A375 (cell line): Measurements from ENCODE around the genes TFAP2D, PAQR8, TRAM2 and GSTA1.

DNA sequence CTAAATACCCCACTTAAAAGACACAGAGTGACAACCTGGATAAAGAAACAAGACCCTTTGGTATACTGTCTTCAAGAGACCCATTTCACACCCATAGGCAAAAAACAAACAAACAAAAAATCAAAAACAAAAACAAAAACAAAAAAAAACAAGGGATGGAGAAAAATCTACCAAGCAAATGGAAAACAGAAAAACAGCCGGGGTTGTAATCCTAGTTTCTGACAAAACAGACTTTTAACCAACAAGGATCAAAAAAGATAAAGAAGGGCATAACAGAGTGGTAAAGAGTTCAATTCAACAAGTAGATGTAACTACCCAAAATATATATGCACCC is 246.2 kb upstream of the PTCHD4 start:
- RAMPAGE, long total RNA = no peak

GRCh38 chr6:50091758-50092045 is 42.0 kb upstream of the DEFB112 start:
- RAMPAGE, long total RNA = no peak

DNA sequence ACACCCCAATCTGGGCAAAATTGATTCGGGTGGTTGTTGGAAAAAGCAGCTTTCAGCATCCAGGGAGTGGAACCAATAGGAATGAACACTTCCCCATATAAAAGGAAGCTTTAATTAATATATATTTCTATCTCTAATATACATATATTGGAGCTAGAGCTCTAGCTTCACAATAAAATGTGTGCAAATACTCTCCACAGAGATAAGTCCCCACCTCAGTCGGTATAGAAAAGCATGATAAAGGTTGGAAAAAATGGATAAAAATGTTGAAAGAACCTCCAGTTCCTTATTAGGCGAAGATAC is at the start of gene TFAP2D:
TFAP2D (plus strand) TSS at position 152 of the 303 bp plus-strand sequence.
- RAMPAGE, long total RNA = no peak

- RAMPAGE, long total RNA = no peak
Measured at GRCh38 chr6:50820227-50821258, 1.9 kb downstream of the TFAP2B start.

DNA sequence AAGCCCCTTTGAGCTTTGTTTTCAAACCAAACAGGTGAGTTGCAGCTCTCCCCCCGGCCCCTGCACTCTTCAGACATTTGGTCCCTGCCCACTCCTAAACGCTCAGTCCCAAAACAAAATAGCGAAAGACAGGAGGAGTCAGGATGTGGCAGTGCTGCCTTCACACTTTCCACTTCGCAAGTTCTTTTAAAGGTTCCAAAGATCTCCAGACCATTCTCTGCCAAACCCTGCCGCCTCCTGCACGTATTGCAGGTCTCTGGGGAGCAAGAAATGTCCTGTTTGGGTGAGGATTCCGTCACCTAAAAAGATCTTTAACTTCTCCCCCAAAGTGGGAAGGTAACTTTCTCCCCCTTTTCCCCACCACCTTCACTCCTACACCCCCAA is 27.7 kb downstream of the TFAP2B start:
- RAMPAGE, long total RNA = no peak

DNA sequence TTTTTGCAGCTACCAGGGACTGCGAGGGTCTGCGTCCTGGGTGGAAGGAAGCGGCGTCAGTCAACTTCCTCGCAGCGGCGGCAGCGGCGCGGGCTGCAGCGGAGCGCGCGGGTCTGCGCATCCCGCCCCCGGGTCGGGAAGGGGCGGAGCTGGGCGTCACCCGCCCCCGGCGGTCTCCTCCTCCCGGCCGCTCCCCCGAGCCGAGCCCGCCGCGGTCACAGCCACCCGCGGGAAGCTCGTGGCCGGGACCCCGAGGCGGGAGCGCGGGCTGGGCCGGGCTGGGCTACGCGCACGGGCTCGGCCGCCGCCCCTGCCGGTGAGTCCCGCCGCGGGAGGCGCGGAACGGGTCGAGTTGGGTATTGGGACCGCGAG is at the start of gene PAQR8:
PAQR8 (plus strand) TSS at position 218 of the 372 bp plus-strand sequence.
- RAMPAGE, long total RNA = no peak

DNA sequence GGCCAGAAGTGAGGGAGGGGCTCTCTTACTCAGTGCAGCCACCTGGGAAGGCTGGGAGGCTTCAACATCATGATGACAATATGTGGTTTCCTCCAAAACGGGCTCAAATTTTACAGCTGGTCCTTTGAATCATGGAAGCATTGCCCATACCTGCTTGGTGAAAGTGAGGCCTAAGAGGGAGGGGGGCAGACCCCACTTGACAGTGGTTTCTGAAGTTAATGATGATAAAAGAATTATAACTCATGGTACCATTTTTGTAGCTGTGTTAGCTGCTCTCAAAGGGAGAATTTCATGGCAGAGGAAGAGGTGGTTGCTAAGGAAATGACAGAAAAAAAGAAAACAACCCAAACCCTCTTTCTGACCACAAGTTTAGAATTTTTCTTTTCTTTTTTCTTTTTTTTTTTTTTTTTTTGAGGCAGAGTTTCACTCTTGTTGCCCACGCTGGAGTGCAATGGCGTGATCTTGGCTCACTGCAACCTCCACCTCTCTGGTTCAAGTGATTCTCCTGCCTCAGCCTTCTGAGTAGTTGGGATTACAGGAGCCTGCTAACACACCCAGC is 22.3 kb upstream of the EFHC1 start:
- RAMPAGE, long total RNA = no peak

DNA sequence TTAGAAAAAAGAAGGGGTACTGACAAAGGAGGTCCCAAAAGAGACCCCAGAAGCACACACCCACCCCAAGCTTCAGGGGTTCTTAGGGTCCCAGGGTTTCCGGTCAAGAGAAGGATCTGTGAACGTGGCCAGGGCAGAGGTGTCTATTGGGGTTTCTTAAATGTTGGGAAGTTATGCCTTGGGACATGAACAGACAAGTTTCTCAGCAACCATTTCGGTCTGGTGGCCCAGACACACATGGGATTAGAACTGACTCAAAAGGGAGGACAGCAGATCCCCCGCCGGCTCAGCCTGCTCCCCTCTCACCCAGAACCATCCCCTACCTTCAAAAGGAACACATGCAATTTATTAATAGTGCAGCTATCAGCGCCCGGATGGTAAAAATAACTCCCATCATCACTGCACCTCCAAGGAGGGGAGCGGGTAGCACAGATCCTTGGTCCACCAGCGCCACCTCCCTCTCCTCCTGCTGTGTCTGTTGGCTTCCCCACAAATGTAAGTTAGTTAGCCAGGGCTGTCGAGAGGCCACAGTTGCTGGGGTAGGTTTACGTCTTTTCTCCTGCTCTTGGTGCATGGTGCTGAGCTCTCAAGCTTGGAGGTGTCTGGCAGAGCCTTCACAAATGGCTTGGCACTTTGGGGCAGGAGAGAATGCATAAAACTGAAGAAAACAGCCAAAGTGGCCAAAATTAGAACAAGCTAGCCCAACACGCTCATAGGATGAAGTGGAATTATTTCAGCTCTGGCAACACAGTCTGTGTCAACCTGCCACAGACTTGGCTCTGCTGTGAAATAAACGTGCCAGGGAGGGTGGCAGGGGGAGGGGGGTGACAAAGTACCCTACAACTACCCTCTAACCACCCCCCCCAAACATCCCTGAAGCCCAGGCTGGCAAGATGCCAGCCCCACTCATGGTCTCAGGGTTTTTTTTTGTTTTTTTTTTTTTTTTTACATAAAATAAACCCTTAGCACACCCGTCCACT is 77.0 kb downstream of the TRAM2 start:
- RAMPAGE, long total RNA = no peak

DNA sequence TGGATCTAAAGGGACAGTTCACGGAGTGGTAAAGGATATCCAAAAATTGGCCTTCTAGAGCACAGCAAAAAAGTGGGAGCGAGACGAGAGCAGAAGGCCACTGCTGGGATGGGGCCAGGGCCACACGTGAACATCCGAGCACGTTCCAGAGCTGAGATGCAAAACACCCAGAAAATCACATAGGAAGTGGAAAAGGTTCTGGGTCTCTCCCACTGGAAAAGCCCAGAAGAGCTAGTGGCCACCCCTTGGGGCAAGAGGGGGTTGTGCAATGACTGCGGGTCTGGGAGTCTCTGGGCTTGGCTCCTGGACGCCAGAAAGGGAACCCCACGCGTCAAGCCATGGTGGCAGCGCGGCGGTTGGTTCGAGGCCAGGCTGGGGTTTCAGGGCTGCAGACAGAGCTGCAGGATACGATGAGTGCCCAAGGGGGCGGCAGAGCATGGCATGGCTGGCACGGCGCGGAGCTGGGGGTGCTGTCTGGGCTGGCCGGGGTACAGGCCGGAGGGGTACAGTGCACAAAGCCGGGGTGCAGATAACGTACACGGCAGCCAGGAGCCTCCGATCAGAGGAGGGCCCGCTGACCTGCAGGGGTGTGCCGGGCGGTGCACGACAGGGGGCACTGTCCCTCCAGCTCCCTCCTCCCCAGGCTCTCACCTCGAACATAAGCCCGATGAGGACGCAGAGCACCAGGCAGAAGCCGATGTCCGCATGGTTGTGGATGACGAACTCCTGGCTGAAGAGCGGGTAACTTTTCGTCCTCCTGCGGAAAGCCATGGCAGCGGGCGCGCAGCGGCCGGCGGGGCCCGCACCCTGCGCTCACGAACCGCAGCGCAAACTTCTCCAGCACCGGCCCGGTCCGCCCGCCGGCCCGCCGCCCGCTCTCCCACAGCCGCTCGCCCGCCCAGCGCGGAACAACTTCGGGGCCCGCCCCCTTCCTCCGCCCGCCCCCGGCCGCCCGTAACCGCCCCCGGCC is at the start of gene TRAM2:
TRAM2 (minus strand) TSS at position 916 of the 970 bp plus-strand sequence.
- RAMPAGE, long total RNA = no peak

DNA sequence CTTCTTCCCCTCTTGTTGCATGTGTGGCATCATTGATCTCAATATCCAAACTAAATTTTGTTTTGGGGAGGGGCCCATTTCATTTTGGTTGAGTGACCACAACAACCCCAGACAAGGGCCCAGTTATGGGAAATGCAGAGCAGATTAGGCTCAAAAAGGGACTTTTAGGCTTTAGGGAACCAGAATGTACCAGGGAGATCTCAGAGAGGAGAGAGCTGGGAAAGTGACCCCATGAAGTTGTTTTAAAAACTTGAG is 19.6 kb upstream of the TMEM14A start:
- RAMPAGE, long total RNA = no peak

DNA sequence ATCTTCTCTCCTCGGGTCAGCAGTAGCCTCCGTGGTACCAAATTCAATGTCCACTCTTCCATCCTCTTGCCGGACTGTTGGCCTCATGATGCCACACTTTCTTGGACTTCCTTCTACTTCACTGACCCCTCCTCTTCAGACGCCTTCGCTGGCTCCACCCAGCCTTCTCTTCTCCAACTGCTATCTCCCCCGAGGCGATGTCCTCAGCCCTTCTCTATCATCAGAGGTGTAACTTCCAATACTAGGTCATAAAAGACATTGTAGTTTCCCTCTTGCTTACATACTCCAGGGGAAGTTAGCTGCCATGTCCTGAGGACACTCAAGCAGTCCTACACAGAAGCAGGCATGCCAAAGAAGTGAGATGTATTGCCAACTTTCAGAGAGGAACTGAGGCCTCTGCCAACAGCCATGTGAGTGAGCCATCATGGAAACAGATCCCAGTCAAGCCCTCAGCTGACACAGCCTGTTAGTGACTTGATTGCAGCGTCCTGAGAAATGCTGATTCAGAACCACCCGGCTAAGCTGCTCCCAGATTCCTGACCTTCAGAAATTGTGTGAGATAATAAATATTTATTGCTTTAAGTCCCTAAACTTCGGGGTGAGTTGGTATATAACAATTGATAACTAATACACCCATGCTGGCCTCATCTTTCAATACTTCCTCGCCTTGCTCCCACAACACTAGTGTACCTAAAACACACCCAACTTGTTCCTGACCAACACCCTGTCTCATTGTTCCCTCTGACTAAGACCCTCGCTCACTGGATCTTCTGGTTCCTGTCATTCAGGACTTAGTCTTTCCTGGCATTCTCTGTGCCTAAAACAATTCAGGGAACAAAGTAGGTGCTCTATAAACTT is 38.2 kb downstream of the GSTA2 start:
- RAMPAGE, long total RNA = no peak

DNA sequence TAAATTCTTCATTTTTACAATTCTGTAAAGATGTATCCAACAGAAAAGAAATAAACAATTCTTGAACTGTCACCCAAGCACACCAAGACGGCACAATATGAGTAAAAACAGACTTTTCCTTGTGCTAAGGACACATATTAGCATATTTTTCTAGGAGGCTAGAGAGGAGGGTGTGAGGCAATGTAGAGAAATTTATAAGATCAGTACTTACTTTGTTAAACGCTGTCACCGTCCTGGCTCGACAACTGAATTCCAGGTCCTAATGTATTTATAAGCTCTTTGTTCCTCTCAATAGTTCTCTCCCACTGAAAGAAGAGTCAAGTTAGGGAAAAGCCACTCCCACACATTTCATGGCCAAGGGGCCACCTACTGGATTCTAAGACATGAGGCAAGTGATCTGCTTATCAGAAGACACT is at the start of gene GSTA1:
GSTA1 (minus strand) TSS at position 243 of the 416 bp plus-strand sequence.
- RAMPAGE, long total RNA = no peak

DNA sequence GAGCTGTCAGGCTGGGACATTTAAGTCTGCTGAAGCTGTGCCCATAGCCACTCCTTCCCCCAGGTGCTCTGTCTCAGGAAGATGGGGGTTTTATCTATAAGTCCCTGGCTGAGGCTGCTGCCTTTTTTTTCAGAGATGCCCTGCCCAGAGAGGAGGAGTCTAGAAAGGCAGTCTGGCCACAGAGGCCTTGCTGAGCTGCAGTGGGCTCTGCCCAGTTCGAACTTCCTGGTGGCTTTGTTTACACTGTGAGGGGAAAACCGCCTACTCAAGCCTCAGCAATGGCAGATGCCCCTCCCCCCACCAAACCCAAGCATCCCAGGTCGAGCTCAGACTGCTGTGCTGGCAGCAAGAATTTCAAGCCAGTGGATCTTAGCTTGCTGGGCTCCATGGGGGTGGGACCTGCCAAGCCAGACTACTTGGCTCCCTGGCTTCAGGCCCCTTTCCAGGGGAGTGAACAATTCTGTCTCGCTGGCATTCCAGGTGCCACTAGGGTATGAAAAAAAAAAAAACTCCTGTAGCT is 52.5 kb upstream of the GSTA1 start:
- RAMPAGE, long total RNA = no peak

DNA sequence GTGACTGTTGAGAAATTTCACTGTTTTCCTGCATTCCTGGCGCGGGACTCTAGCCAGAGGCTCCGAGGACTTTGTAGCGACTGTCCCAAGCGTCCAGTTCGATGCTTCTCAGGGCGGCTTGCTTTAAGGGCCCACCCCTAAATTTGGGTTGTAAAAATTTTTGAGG is 277 bp upstream of the FBXO9 start:
- RAMPAGE, long total RNA = no peak

DNA sequence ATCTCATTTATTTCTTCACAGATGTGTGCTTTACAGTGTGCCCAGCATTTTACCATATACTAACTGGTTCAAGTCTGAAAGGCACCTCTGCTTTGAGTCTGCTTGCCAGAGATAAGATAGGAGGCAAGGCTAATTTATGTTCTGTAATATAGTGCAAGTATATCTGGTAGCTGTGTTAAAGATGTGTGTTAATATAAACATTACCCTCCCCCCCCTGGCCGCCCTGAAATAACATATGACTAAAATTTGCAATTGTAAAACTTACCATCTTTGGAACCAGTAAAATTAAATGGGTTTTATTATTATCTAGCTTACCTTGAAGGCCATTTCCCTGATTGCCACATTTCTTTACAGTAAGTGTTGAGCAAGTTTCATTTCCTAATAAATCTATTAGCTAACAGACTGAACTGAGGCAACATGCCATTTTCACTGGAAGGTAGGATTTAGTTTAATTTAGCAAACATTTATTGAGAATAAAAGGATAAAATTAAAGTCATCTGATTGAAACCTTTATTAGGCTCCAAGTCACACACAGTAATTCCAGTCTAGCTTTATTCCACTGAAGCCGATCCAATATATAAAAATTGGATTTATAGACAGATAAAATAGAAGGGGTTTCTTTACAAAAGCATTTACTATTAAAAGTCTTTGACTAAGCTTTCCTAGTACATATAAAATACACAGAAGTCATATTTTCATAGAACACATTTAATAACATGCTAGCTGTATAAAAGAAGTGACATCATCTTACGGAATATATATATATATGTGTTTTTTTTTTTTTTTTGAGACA is 2.9 kb downstream of the FBXO9 start:
- RAMPAGE, long total RNA = no peak

GRCh38 chr6:53128580-53129296 is 19.9 kb downstream of the GCM1 start:
- RAMPAGE, long total RNA = no peak

- RAMPAGE, long total RNA = no peak
Measured at GRCh38 chr6:53299317-53299715, 49.4 kb downstream of the ELOVL5 start.

DNA sequence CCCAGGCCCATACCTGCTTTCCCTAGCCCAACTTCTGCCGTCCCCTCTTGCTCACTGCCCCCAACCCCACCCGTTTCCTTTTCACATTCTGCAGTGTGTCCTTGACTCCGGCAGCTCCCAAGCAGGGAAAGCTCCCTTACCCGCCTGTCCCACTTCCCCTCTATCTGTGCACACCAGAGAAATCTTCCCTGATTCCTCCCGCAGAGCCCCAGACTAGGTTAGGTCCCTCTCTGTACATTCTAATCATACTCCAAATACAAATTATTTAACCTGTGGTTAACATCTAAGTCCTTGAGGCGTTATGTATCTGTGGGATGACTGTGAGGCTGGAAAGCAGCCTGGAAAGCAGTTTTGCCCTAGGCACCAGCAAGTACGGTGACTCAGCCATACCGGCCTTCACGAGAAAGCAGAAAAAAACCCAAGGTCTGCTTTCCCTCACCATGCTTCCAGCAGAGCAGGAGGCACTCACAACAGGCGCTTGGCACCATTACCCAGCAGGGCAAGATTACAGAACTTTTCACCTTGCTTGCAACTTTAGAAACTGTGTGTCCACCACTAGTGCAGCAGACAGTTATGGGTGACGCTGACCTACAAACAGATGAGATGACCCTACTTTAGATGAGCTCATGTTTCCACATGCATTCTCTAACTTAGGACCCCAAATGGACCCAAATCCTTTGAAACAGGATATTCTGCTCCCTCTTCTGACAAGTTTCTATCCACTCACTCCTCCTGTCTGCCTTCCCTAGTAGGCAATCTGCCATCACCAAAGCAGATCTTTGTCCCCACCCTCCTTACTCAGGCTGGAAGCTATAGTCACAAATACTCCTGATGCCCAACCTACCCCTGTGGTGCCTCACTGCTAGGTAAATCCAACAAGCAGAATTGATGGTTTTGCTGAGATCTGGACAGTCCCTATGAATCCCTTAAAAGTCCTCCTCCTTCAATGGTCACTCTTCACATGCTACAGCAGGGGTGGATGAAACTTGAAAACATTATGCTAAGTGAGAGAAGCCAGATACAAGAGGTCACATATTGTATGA is 22.0 kb downstream of the ELOVL5 start:
- RAMPAGE, long total RNA = no peak

DNA sequence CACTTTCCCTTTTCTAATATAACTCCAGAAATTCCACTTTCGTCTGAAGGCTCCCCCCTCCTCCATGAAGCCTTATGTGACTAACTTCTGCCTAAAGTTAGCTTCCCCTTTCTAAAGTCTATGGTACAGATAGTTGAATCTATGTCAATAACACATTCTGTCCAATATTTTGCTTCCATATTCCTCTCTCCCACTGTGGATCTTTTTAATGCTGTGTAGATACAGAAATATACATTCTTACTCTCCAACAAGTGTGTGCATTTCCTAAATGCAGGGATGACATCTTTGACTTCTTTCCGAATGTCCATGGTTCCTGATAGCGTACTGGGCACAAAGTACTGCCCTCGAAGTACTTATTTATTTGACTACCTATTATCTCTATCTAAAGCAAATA is 84.7 kb upstream of the ELOVL5 start:
- RAMPAGE, long total RNA = no peak

DNA sequence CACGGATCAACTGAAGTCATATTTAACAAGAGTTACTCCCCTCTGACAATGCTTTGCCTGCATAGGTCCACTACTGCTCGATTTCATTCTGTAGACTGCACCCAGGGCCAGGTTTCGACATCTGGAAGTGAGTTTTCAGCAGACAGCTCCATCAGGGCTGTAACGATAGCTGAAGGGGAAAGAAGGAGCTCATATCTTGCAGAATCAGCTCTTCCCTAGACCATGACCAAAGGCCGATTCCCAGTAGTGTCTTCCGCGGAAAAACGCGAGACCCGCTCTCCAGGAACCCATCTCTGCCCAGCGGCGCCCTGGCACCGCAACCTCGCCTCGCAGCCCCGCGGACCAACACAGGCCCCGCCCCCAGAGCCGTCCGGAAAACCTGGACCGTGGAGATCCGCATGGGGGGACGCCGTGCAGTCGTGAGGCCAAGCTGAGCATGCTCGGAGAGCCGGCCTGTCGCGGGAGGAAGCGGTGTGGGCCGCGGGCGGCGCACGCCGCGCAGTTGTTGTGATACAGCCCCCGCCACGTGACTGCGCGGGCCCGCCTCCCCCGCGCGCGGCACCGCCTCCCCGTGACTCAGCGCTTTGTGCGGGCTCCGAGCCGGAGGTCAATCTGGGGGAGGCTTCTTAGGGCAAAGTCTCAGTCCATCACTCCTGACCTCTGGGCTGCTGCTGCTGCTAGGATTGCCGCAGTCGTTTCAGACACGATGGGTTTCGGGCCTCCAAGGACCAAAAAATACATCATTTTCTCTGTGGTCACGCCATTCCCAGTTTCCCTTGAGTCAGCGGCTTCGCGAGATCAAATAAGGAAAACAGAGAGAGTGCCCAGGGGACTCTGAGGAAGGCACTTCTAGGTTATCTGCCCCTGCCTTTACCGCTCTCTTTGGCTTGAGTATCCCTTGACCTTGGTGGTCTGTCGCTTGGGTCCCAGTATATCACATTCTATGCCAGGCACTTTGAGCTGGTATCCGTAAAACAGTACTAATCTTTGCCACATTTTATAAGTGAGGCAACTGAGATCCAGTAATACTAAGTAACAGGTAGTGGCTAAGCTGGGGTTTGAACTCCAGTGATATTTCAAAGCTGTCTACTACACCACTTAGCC is 3.1 kb upstream of the GCLC start:
- RAMPAGE, long total RNA = no peak